Gastroesophageal sphincter (tissue), 4 donors: ENCODE measurements around a stretch of chr11.

- PRO-cap, result no peak
- RAMPAGE, long total RNA, 4 experiments, result no peak in any of the 4 experiments
These were observed 46.3 kb upstream of the SCUBE2 start for GRCh38 chr11:9137685-9138178.

DNA sequence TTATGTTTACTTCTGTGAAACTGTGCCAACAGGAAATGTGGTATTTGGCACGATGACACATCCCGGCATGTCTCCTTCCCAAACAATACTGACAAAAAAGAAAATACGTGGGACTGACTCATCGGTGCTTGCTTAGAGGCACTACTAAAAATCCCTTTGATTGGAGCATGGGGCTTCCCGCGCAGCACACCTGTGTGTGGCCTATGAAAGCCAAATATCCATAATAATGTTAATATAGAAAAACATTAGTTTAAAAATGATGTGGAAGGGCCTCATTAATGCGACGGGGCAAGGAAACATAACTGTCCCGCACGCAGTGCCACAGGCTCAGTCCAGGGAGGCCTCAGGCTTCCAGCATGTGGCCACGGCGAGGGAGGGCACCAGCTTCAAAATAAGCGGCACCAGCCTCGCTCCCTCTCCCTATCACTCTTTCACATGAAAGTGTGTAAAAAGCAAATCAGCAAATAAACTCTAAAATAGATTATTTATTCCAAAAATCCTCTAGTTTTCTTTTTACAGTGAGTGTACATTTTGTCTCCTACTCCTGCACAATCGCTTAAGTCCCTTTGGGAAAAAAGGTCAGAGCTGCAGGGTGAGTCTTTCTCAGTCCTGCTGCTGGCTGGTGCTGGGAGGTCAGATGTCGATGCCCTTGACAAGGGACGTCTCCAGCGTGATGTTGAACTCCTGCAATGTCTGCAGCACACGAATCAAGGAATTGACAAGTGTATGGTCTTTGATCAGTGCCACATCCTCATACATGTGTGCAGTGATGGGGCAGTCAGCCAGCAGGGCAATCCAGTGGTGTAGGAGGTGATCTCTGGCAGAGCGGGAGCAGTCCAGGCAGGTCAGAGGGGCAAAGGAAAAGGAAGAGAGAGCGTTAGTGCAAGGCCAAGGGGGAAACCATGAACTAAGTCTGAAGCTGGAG lies 47.9 kb upstream of the SCUBE2 start:
- PRO-cap, result no peak
- RAMPAGE, long total RNA, 4 experiments, result no peak in any of the 4 experiments

- PRO-cap, result no peak
- RAMPAGE, long total RNA, 4 experiments, result no peak in any of the 4 experiments
These were observed 32.0 kb upstream of the ZNF143 start for GRCh38 chr11:9428686-9429251.

GRCh38 chr11:9535288-9535448 lies 38.3 kb upstream of the WEE1 start:
- PRO-cap, result bidirectional peak, plus-strand start at chr11:9535556, minus-strand start at chr11:9535338
- RAMPAGE, long total RNA, 4 experiments, result no peak in any of the 4 experiments

DNA sequence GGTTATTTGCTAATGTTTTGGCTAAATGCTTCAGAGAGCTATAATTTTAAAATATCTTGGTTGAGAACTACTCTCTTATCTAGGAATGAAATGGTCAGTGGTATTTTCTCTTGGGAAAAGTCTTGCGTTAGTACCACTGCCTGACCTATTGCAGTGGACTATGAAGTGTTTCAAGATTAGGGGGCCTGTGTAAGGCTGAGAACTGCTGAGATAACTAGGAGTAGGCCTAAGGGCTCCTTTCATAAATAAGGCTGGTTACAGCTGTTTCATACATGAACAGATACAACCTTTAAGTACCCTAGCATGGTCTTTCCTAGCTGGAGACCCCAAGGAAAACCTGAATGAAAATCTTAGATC lies 6.8 kb upstream of the WEE1 start:
- PRO-cap, result no peak
- RAMPAGE, long total RNA, 4 experiments, result no peak in any of the 4 experiments

GRCh38 chr11:9612907-9613840 lies 39.7 kb downstream of the WEE1 start:
- PRO-cap, result bidirectional peak, plus-strand start at chr11:9613364, minus-strand start at chr11:9613285; bidirectional peak, plus-strand start at chr11:9613761, minus-strand start at chr11:9613704
- RAMPAGE, long total RNA, 4 experiments, result no peak in any of the 4 experiments

DNA sequence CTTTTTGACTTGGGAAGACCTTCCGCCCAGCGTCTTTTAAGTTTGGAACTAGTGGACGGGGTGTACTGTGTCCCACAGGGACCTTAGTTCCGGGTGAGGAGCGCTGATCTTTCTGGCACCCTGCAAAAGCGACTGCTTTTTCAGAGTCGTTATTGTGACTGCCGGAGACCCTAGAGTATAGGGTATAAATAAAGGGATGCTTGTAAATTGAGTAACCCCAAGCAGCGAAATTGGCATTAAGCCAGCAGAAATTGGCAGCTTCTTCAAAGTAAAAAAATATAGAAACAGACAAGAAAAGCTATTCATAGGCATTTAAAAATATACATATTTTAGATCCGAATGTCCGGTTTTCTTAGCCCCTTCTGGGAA lies 945 bp downstream of the SWAP70 start:
- PRO-cap, result no peak
- RAMPAGE, long total RNA, 4 experiments, result no peak in any of the 4 experiments

GRCh38 chr11:9701723-9702356 lies 38.0 kb downstream of the SWAP70 start:
- PRO-cap, result no peak
- RAMPAGE, long total RNA, 4 experiments, result no peak in any of the 4 experiments

- PRO-cap, result no peak
- RAMPAGE, long total RNA, 4 experiments, result no peak in any of the 4 experiments
These were observed 75.2 kb downstream of the SWAP70 start for GRCh38 chr11:9738962-9739523.

DNA sequence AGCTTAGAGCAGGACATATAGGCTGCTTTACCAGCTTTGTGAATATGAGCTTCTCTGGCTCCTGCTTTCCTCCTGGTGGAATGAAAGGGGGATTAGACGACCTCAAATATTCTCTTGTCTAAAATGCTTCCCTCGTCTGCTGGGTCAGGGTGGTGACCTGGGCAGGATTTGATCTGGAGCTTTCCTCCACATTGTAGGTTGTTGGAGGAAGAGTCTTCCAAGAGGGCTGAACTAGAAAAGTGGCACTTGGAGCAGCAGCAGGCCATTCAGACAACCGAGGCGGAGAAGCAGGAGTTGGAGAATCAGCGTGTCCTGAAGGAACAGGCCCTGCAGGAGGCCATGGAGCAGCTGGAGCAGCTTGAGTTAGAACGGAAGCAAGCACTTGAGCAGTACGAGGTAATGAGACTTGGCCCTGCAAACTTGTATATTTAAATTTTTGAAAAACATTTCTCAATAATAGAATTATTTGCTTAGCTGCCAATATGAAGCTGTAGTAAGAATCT lies 83.8 kb downstream of the SWAP70 start:
- PRO-cap, result no peak
- RAMPAGE, long total RNA, 4 experiments, result no peak in any of the 4 experiments

DNA sequence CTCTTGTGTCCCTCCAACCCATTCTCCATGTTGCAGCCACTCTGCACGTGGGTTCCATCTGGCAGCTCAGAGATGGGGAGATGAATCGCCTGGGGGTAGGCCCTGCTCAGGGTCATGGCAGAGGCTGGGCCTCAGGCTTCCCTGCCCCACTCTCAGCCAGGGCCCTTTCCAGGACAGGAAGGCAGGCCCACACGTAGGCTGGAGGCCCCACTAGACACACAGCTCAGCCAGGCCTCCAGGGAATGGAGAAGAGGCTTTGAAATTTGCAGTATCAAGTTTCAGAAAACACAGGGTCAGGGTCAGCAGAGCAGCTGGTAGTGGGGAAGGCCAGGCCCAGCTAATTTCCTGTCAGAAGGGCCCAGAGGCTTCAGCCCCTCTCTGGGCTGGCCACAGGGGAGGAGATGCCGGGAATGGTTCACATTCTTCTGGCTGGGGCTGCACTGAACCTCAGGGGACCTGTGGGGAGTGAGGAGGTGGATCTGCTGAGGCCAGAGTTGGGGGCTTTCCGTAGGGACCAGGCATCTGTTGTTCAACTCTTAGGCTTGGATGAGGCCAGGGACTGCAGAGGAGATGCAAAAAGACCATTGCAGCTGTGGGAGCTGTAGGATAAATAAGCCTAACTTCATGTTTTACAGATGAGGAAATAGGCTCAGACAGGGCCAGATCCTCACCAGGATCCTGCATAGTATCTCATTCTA lies 101.7 kb downstream of the SWAP70 start:
- PRO-cap, result no peak
- RAMPAGE, long total RNA, 4 experiments, result no peak in any of the 4 experiments

GRCh38 chr11:10272063-10272540 lies 21.9 kb downstream of the SBF2 start:
- PRO-cap, result no peak
- RAMPAGE, long total RNA, 4 experiments, result start-site peak on the minus strand in 1 of 4 experiments, at chr11:10272265-10272291 at its widest, 9 reads per replicate

DNA sequence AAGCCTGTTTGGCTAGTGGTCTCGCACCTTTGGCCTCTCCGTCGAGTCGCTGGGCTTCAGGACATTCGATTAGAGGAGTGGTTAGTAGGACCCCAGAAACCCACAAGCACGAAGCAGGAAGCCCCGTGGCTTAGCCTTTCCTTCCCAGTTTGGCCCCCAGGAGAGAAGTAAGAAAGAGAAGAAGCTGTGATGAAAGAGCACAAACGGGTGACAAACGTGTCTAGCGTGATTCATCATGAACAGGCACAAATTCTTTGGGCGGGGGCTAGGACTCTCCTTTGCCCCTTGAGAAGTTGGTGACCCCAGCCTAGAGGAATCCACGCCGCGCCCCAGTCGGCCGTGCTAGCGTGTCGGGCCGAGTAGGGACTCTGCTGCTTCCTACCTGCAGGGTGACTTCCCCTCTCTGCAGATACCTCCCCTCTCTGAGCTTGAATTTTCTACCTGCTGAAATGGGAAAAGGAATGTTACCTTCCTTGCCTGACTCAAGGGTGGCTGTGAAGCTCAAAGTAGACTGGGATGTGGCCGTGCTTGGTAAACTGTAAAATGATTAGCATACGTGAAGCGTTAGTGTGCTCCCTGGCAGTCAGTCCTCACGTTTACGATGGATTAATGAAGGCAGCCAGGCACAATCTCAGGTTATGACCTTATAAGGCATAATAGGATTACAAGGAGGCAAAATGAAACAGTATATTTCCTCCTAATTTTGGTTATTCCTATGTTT lies 1.0 kb upstream of the ADM start:
- PRO-cap, result unidirectional peak, minus-strand start at position 151 of the sequence; unidirectional peak, minus-strand start at position 598 of the sequence
- RAMPAGE, long total RNA, 4 experiments, result no peak in any of the 4 experiments

DNA sequence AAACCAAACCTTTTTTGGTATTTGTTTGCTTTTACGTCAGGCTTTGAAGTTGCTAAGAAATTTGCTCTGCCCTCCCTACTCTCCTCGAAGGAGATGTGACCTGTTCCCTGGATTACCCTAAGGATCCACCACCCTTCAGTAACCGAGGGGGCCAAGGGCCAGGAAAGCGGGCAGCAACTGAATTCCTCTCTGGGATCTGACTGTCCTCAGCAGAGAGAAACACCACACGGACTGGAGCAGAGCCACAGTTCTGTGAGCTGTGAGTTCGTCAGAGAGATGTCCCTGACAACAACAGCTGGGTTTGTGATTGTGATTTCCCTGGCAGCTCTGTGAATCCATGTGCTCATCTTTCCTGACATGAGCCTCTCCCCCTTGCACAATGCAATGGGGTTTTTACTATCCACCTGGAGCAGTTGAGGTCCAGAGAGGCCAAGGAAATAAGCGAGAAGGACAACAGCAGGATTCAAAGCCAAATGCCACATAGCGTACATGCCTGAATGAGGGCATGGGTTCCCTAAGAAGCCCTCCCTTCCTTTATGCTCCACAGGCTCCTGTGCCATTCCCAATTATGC lies 69.4 kb upstream of the AMPD3 start:
- PRO-cap, result no peak
- RAMPAGE, long total RNA, 4 experiments, result no peak in any of the 4 experiments

DNA sequence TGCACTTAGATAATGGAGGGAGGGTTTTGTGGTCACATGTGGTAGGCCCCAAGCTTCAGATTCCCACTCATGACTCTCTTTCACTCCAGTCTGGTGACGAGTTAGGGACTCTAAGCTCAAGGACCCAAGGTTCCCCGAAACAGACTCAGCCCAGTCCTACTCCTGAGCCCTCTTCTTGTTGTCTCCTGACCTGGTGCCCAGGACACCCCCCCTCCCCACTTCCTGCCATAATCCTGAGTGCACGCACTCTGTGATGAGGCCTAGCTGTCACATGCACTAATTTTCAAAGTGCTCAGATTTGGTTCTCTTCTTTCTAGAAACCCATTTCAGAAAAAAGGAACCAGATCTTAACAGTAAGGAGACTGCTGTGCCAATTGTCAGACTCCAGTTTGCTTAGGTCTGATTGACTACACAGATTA lies 10.1 kb upstream of the AMPD3 start:
- PRO-cap, result no peak
- RAMPAGE, long total RNA, 4 experiments, result no peak in any of the 4 experiments

GRCh38 chr11:10455799-10456886 lies 1.1 kb downstream of the AMPD3 start:
- PRO-cap, result bidirectional peak, plus-strand start at chr11:10456056, minus-strand start at chr11:10456027; bidirectional peak, plus-strand start at chr11:10456310, minus-strand start at chr11:10456318
- RAMPAGE, long total RNA, 4 experiments, result no peak in any of the 4 experiments

- PRO-cap, result no peak
- RAMPAGE, long total RNA, 4 experiments, result no peak in any of the 4 experiments
These were observed 33.3 kb downstream of the AMPD3 start for GRCh38 chr11:10488177-10488894.

GRCh38 chr11:10509844-10510568 lies 31.0 kb downstream of the RNF141 start:
- PRO-cap, result no peak
- RAMPAGE, long total RNA, 4 experiments, result start-site peak on the minus strand in 2 of 4 experiments, at chr11:10509987-10509993 at its widest, 51 to 56 reads per replicate

DNA sequence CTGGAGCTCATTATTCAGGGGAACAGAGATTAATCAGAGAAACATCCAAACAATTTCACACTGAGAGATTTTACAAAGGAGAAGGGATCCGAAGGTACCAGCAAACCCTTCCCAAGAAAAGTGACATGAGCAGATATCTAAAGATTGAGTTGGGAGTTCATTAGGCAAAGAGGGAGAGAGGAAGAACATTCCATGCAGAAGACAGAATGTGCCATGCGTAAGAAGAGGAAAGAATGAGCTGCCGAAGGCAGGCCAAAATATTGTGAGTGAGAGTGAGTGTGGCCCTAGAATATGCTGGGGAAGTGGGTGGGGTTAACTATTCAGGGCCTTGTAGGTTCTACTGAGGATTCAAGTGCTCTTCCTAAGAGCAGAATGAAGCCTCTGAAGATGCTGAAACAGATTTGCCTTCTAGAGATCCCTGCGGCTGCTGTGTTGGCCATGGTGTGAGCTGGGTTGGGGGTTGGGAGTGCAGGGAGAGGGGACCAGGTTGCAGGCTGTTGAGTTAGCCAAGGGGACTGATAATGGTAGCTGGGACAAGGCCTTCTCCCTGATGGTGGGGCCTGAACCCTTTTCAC lies 50.1 kb upstream of the LYVE1 start:
- PRO-cap, result bidirectional peak, plus-strand start at position 319 of the sequence, minus-strand start at position 122 of the sequence
- RAMPAGE, long total RNA, 4 experiments, result no peak in any of the 4 experiments

- PRO-cap, result unidirectional peak, minus-strand start at chr11:10675124
- RAMPAGE, long total RNA, 4 experiments, result no peak in any of the 4 experiments
These were observed 18.3 kb downstream of the IRAG1 start for GRCh38 chr11:10674942-10675894.